ENCODE results near the genes OR6F1, OR2L13 and OR2T10.

GRCh38 chr1:247228095-247228330 lies 56.2 kb upstream of the ZNF124 start:
- PRO-cap, 8 experiments = no peak in any of the 8 experiments

GRCh38 chr1:247331495-247331564 lies 337 bp downstream of the ZNF496 start:
- PRO-cap, 8 experiments = no peak in any of the 8 experiments

DNA sequence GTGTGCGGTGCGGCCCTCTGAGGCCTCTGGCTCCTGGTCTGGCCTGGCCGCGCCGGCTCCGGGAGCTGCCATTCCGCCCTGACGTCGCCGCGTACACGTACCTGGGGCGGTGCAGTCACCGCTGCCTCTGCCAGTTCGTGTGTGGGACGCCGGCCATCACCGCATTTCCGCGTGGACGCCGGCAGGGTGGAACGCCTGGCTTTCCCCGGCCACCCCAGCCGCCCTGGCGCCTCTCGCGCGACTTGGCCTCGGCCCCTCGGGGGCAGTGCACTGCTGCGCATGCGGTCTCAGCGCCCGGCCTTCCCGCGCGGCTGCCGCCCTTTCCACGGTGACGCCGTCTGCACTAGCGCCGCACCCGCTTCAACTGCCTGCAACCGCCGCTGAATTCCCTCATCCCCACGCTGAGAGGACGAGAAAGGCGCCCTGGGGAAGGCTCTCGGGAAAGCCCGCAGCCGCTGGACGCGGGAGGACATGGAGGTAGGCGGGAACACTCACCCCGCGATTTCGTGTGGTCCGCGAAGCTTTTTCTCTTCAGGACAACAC lies 18.0 kb downstream of the OR2C3 start:
- PRO-cap, 8 experiments = peak in 4 of 8 experiments; most common plus-strand start position 162 of the sequence (in 2); most common minus-strand start position 167 of the sequence (in 1)

DNA sequence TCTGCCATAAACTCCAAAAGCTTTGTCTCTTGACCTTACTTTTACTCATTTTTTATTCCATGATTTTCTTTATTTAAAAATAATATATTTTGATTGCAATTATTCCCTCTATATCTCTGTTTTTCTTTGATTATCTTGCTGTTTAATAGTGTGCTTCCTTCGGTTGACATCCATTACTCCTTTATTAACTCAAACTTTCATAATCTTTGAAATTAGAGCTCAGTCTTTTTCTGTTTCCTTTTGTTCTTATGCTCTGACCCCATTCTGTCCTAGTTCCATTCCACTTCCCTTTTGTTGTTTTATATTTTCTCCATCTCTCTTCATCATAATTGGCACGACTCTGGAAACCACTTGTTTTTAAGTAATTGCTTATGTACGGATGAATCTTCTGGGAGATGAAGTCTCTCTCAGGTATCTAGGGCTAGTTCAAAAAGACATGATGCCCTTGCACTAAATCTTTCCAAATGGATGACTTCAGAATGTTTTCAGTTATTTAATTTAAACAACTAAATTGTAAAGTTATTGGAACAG lies at the start of gene OR6F1:
Gene OR6F1, minus strand, starts transcription at position 301 of the 531 bp plus-strand sequence.
- PRO-cap, 8 experiments = no peak in any of the 8 experiments

- PRO-cap, 8 experiments = no peak in any of the 8 experiments
These were observed at the start of gene OR2L13 for GRCh38 chr1:248094760-248095265. Gene OR2L13 (plus strand): TSS chr1:248095184.

- PRO-cap, 8 experiments = no peak in any of the 8 experiments
These were observed at the start of gene OR2T10 for GRCh38 chr1:248597559-248597789. Gene OR2T10 (minus strand): TSS chr1:248597700.

DNA sequence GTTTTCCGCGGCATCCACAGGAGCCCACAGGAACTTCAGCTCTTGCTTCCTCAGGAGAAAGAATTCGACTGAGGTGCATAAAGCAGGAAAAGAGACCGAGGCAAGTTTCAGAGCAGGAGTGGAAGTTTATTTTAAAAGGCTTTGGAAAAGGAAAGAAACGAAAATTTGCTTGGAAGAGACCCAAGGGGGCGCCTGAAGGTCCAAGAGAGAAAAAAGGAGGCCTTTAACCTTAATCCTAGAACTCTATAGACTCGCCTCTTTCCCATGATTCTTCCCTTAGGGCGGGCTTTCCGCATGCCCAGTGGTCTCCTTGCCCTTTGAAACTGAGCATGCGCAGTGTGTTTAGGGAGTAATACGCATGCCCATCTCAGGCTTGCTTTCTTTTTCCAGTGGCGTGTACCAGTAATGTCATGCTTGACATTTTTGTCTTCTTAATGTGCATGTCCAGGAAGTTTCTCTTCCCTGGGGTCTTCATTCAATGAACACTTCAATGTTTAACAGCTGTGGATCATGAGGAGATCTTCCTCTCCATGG lies 24.6 kb downstream of the LYPD8 start:
- PRO-cap, 8 experiments = no peak in any of the 8 experiments

GRCh38 chr1:248842760-248843449 lies 4.9 kb downstream of the ZNF672 start:
- PRO-cap, 8 experiments = peak in 3 of 8 experiments; most common plus-strand start chr1:248842980 (in 3)

DNA sequence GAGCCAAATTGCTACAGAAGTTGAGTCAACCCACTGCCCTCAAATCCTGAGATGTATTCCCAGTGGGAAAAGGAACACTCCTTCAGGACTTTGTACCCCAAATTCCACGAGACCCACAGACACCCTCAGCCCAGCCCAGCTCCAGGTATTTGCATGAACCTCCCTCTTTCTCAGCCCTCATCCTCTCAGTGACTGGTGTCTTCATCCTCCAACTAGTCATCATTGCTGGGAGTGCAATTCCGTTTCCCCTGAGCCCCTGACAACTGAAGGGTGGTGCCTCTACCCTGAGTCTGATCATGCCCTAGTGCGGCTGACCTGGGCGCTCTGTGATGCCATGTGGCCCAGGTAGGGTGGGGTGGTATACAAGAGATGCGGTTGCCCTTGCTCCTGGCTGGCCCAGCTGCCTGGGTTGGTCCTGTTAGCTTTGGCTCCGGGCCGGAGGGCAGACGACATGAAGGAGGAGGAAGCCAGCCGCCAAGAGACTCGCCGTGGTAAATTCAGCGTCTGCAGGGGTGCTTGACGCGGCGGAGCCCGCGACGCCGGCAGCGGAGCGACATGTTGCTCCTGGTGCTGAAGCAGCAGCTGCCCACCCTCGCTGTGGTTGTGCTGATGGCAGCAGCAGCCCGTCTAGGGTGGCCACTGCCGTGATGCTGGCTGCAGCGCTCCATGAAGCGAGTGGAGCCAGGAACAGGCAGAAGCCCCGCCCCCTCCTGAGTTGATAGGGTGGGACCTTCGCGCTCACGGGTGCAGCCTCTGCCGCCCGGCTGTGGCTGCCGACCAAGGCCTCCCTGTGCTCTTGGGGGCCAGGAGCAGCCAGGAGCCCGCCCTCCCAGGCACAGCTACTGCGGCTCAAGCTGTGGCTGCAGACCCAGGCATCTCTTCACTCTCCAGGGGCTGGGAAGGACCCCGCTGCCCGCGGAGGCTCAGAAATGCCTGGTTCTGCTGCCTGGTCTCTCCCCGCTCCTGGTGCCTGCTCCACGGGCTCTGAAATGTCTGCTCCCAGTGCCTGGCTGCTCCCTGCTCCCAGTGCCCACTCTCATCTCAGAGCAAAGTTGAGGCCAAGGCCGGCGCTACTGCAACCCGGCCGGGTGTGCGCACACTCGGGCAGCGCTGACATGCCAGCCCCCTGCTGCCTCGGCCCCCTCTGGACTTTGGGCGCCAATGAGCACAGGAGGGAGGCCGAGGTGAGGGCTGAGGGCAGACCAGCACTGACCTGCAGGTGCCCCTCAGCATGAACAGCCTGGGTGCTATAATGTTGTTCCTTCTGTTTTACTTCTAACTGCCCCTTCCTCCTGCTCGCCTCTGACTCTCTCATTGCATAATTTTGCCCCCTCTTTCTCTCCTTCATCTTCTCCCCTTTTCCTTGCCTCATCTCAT lies 4.2 kb upstream of the ZNF692 start:
- PRO-cap, 8 experiments = peak in 6 of 8 experiments; most common plus-strand start position 799 of the sequence (in 4); most common minus-strand start position 485 of the sequence (in 3)

DNA sequence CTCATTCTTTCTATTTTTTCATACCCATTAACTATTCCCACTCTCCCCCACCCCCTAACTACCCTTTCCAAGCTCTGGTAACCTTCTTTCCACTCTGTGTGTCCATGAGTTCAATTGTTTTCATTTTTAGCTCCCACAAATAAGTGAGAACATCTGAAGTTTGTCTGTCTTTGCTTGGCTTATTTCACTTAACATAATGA lies 13.0 kb downstream of the PGBD2 start:
- PRO-cap, 8 experiments = no peak in any of the 8 experiments

Measured in peripheral blood mononuclear cell (primary cell).